Lower leg skin (tissue), 2 donors: ENCODE measurements around a stretch of chr15.

DNA sequence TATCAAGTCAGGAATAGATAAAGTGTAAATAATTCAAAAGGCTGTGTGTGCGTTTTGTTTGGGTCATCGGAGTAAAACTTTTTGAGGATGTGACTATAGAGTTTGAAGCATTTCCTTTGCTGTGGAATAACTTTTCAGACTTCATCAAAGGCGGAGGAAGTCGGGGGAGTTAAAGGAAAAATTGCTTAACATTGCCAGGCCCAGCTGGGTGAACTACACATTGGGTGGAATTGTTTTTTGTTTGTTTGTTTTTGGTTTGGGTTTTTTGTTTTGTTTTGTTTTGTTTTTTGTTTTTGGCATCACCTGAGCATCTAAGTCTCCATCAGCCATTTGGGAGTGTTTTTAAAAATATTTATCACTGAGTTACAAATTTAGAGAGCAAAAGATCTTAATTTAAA is 70.3 kb upstream of the CRTC3 start:
- PRO-cap = no peak
- RAMPAGE, long total RNA, 2 experiments = no peak in any of the 2 experiments

GRCh38 chr15:90486764-90487234 is 42.9 kb upstream of the CRTC3 start:
- PRO-cap = no peak
- RAMPAGE, long total RNA, 2 experiments = no peak in any of the 2 experiments

DNA sequence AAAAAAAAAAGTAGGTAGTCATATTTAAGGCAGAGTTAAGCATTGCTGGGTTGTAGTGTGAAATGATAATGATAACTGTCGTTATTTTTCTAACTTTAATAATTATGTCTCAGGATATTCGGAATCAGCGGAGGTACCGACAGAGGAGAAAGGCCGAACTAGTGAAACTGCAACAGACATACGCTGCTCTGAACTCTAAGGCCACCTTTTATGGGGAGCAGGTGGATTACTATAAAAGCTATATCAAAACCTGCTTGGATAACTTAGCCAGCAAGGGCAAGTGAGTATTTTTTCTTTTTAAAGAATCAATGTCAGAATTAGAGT is 37.3 kb upstream of the CRTC3 start:
- PRO-cap = no peak
- RAMPAGE, long total RNA, 2 experiments = no peak in any of the 2 experiments

- PRO-cap = no peak
- RAMPAGE, long total RNA, 2 experiments = no peak in any of the 2 experiments
Measured at GRCh38 chr15:90511013-90511634, 18.6 kb upstream of the CRTC3 start.

DNA sequence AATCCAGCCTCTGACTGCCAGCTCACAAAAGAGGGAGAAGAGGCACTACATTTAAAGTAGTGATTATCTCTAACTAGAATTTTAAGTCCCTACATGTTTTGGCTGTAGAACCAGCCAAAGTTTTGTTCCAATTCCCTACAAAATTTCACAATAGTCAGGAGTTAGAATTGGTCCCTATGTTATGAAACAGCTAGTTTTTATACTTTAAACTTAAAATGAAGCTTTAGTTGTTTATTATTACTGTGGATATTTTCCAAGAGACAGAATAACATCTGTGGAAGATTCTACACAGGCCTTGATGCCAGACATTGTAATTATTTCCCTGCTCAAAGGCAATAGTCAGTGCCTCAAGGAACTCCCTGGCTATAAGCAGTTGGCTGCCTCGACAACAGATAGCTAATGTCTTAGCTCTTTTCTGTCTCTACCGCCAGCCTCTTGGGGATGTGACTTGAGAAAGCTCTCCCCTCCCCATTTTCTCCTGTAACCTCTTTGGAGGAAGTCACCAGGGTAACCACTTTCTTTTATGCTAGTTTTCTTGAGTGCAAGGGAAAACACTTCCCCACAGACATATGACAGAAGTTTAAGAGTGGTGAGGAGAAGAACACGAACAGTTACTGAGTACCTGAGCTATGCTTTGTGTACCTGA is 32.0 kb downstream of the CRTC3 start:
- PRO-cap = no peak
- RAMPAGE, long total RNA, 2 experiments = no peak in any of the 2 experiments

DNA sequence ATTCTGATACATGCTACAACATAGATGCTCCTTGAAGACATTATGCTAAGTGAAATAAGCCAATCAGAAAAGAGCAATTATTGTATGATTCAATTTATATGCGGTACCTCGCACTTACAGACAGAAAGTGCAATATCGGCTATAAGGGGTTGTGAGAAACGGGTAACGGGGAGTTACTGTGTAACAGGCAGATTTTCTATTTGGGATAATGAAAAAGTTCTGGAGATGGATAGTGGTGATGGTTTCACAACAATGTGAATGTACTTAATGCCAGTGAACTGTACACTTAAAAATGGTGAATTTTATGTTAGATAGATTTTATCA is 832 bp upstream of the BLM start:
- PRO-cap = no peak
- RAMPAGE, long total RNA, 2 experiments = no peak in any of the 2 experiments

DNA sequence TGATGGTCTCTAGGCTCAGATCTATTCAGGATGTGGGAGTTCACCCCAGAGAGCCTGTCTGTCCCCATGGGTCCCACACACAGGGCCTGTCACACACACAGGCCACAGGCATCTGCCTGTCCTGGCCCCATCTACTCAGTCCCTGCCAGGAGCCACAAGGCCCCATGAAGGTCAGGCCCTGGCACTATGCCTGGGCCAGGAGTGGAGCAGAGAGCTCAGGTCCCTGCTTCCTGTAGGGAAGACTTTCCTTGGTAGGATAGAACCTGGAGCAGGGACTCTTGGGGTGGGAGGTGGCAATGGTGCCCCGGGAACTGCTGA is 49.0 kb upstream of the FURIN start:
- PRO-cap = no peak
- RAMPAGE, long total RNA, 2 experiments = no peak in any of the 2 experiments

DNA sequence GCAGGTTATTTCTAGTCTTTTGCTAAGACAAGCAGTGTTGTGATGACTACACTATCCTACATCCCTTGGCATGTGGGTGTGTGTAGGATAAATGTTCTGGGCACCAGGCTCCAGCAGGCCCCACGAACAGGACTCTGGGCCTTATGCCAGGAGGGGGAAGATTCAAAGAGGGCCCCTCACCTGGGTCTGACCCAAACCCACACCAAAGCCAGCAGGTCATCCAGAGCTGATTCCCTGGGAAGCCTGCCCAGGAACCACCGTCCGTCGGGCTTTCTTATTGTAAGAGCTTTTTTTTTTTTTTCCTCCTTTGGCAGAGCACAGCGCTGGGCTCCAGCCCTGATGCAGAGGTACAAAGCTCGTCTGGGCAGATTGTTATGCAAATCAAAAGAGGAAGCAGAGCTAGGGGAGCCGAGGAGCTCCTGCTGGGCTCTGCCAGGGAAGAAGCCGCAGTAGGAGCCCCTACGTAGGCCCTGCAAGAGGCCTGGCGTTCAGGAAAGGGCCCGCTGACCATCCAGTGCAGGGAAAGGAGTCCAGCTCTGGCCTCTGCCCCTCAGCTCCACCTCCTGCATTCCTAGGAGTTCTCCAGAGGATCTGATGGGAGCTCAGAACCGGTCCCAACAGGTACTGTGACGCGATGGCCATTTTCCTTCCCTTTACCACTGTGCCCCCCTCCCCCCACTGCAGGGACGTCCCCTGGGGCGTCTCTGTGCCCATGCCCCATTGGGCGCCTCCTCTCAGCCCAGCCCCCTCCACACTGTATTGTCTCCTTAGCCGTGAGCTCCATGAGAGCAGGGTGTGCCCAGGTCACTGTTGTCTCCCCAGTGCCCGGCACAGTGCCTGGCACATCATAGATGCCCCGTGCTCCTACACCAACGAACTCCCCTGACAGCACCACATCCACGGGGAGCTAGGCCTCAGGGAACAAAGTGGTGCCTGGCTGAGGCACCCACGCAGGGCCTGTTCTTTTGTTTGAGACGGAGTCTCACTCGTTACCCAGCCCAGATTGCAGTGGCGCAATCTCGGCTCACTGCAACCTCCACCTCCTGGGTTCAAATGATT is 28.8 kb upstream of the FURIN start:
- PRO-cap = no peak
- RAMPAGE, long total RNA, 2 experiments = no peak in any of the 2 experiments

DNA sequence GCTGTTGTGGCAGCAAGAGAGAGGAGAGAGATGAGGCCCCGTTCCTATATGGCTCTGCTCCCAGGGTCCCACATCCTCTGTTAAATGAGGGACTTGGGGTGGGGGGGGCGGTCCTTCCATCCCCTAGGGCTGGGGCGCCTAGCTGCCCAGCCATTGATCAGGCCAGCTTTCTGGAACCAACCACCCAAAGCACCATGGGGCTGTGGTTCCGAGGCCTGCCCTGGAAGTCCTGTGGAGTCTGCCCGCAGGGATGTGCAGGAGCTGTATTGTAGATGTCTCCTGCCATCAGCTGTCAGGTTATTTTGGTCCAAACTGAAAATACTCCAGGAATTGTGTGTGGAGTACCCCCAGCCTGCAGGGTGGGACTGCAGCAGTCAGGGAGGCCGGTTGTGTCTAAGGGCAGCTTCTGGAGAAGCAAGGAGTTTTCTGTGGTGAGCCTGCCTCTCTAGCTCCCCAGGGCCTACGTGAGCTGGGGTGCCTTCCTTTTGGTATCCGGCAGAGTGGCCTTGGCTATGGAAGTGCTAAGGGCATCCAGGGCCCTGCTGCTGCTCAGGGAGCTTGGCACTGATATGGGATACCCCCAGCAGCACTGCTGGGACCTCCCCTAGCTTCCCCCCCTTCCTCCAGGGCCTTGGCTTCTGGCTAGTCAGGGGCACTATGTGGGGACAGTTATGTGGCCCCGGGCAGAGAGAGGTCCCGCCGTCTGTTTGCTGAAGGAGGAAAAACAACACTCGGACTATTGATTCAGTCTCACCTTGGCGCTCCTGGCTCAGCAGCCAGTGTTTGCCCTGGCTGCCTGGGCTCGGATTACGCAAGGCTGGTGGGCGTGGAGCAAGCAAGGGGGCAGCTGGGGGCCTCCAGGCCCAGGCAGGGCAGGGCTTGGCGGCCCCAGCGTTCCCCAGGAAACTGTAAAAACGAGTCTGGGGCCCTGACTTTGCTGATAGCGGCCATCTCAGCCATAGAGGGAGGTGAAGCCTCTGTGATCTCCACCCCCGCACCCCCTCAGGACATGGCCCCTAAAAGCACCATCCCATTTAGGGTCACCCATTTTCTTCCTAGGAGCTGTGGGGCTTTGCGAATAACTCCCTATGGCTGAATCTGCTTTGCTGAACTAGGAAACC is 5.5 kb downstream of the FURIN start:
- PRO-cap = no peak
- RAMPAGE, long total RNA, 2 experiments = no peak in any of the 2 experiments

- PRO-cap = no peak
- RAMPAGE, long total RNA, 2 experiments = no peak in any of the 2 experiments
Measured at GRCh38 chr15:90912015-90912656, 9.0 kb downstream of the MAN2A2 start.

DNA sequence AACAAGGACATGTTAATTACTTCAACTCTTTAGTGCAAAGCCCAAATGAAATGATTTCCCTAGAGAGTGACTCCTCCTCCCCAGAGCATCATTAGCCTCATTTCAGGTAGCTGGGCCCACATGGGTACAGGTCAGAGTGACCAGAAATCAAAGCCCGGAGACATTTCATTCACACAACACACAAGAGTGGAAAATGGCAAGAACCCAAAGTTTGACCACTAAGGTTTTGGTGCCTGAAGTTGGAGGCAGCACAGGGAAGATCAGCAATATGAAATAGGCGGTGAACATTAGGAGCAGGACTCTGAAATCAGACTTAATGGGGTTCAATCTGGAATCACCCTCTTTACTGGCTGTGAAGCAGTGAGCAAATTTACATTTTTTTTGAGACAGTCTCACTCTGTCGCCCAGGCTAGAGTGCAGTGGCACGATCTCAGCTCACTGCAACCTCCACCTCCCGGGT is 19.6 kb downstream of the PRC1 start:
- PRO-cap = no peak
- RAMPAGE, long total RNA, 2 experiments = no peak in any of the 2 experiments

DNA sequence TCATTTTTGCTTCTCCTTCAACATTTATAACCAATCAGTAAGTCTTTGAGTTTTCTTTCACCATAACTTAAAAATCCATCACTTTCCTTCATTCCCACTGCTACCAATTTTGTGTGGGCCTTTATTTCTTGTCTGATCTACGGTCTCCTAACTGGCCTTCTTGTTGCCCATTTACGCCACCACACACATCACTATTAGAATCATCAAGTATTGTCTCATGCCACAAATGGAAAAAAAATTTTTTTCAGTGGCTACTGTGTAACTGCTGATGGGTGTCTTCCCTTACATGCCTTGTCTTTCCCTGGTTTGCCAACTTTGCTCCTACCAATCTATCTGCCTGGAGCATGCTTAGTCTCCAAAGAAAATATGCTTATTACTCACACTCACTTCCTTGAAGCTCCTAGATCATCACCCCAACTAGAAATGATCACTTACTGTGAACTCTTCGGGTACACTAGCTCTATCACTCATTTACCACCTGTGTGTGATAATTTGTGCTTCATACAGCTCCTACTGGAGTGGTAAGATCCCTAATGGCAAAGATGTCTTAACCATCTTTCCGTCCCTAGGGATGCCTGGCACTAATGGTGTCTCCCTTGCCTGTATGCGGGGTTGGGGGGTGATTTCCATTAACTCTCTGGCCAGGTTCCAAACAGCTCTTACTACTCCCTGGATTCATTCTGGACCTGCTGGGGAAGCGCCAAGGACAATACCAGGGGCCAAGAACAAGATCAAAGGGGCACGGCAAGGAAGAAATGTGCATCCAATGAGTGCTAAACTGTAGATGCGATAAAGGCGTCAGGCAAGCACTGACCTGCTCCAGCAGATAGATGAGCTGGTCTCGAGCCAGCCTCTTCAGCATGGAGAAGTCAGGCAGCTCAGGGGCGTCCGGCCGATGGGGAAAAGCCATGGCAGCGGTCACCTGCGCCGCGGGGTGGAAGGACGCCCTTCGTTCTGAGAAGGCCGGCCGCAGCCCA is 766 bp downstream of the VPS33B start:
- PRO-cap = unidirectional peak, plus-strand start at position 829 of the sequence
- RAMPAGE, long total RNA, 2 experiments = start-site peak on the plus strand in 2 of 2 experiments, centred at positions 845 to 855 of the sequence, 8 to 29 reads per replicate

DNA sequence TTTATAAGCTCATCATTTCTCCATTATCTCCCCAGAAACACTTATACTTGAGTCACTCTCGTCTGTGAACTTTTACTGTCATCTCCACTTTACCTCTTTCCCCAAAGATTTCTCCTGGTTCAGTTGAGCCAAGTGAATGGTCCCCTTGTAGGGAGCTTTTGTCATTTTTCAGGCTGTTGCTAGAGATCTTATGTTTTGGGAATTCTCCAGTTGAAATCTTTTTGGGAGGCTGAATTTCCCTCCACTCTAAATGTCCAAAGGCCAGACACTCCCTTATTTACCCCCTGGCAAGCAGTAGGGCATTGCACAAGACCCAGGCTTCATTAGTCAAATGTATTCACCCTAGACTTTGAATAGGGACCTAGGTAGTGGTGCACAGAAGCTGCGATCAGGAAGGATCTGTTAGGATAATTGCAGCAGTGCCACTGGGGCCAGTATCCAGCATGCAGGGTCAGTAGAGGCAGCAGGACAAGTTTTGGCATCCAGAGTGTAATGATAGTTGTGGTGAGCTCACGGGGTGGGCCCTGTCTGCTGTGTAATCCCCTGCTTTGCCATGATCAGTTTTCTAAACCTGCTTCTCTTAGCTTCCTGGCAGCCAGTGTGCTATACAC is 356.5 kb upstream of the SLCO3A1 start:
- PRO-cap = no peak
- RAMPAGE, long total RNA, 2 experiments = no peak in any of the 2 experiments

DNA sequence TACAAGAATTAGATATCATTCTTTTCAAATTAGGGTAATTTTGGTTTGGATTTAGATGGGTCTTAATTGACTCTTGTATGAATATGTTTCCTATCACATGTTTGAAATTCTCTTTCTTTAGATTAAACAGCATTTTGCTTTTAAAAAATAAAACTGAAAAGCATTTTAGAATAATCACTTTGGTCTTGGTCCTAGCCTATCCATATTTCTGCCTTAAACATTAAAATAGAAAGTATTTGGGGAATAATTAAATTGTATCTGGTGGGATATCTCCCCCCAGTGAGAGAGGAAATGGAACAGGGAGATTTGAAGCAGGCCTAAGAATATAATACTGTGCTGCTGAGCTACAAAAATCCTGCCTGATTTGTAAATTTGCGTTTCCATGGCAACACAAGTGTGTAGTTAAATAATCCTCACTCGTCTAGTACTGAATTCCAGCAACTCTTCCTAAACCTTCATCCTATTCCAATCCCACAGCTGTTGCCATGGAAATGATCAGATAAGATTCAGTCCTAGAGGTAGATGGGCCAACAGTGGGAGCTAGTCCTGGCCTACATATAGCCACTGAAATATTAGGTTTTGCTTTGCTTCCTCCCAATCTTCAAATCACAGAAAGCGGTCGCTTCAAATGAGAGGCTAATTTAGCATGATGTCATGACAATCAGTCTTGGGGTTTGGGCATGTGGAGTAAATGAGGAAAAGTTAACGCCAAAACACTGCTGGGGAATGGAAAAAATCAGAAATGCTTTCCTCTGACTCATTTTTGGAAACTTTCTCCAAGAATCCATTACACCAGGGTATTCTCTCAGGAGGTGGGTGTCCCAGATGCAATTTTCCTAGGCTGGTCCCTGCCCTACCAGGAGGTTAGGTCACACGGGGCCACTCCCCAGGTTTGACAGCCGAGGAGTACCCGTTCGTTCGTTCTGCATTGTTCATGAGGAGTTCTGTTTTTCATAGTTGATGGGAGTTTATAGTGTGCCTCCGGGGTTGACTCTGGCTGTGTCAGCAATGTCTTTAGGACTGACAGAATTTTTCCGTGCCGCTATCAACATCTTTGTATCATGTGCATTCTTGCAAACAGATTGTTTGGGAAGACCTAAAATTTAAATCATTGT is 159.3 kb upstream of the SLCO3A1 start:
- PRO-cap = unidirectional peak, minus-strand start at position 608 of the sequence
- RAMPAGE, long total RNA, 2 experiments = no peak in any of the 2 experiments

GRCh38 chr15:91801974-91802743 is 51.3 kb upstream of the SLCO3A1 start:
- PRO-cap = no peak
- RAMPAGE, long total RNA, 2 experiments = no peak in any of the 2 experiments

DNA sequence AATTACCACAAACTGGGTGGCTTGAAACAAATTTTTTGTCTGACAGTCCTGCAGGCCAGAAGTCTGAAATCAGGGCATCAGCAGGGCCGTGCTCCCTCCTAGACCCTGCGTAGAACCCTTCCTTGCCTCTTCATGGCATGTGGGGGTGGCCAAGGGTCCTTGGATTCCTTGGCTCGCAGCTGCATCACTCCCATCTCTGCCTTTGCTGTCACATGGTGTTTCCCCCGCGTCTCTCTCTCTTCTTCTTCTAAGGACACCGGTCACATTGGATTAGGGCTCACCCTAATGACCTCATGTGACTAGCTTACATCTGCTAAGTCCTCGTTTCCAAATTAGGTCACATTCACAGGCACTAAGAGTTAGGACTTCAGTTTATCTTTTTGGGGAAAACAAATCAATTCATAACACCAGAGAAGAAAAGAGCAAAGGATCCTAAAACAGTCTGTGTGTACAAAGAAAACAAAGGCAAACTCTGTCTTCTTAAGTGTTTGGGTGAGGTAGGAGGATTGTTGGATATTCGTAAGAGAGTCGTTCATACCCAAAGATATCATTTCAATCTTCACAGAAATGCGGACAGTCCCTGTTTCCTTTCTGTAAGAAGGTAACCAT is 12.1 kb downstream of the SLCO3A1 start:
- PRO-cap = no peak
- RAMPAGE, long total RNA, 2 experiments = no peak in any of the 2 experiments

- PRO-cap = no peak
- RAMPAGE, long total RNA, 2 experiments = no peak in any of the 2 experiments
Measured at GRCh38 chr15:91941634-91942217, 88.2 kb downstream of the SLCO3A1 start.

- PRO-cap = no peak
- RAMPAGE, long total RNA, 2 experiments = no peak in any of the 2 experiments
Measured at GRCh38 chr15:92083261-92083700, 229.8 kb downstream of the SLCO3A1 start.

GRCh38 chr15:92161091-92161497 is 232.6 kb upstream of the ST8SIA2 start:
- PRO-cap = no peak
- RAMPAGE, long total RNA, 2 experiments = no peak in any of the 2 experiments

DNA sequence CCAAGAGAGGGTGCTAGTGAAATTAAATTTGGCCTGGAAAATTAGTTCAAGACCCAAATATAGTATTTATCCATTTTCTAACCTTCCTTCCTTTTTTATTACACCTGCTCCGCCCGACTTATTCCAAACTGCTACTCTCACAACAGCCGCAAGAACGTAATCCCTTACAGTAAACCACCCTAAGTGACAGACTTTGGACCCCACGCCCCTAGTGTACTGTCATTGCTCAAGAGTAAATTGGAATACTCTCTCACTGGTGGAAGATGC is 226.4 kb upstream of the ST8SIA2 start:
- PRO-cap = no peak
- RAMPAGE, long total RNA, 2 experiments = no peak in any of the 2 experiments